ENCODE measurements around the genes EEF2K, HS3ST2 and SCNN1B.

- PRO-cap = bidirectional peak, plus-strand start at chr16:20741259, minus-strand start at chr16:20740989
- RRBS, 2 experiments = no CpG with 5 or more reads among the region's 10 CpGs
Measured at GRCh38 chr16:20740857-20741157, 811 bp downstream of the THUMPD1 start.

GRCh38 chr16:20884135-20884955, 15.8 kb downstream of the DCUN1D3 start:
- PRO-cap = no peak
- RRBS, 2 experiments = no CpG with 5 or more reads among the region's 7 CpGs

DNA sequence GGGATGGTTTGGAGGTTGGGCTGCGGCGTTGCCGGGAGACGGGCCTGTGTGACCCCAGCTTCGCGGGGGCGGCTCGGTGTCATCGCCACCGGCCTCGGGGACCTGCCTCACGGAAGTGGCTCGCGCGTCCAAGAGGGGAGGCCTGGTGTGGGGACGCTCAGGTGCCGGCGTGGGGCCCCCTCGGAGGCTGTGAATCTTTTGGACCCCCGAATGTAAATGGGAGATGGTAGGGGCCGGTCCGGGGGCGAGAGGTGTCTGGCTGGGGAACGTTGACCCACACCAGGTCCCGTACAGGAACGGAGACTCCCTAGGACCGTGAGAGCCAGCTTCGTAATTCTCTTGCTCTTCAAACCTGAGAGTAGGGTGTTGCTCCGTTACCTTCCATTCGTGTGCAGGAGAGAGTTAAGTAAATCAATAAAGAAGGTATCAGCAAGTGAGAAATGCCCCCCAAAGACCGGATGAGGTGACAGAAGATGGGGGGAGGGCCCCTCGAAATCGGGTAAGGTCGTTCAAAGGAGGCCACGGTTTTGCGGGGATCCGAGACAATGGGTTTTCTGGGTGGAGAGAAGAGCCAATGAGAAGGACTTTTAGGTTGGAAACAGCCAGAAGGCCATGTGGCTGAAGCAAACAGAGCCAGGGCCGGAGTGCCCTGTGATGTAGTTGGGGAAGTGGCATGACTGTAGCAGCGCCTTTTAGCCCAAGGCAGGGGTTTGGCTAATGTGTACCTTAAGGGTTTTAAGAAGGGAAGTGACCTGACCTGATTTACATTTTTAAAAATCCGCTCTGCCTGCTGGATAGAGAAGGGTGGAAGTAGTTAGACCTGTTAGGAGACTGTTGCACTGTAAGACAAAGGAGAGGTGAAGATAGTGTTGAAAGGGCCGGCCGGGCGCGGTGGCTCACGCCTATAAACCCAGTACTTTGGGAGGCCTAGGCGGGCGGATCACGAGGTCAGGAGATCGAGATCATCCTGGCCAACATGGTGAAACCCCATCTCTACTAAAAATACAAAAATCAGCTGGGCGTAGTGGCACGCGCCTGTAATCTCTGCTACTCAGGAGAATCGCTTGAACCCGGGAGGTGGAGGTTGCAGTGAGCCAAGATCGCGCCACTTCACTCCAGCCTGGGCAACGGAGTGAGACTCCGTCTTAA, 767 bp downstream of the LYRM1 start:
- PRO-cap = bidirectional peak, plus-strand start at position 626 of the sequence, minus-strand start at position 576 of the sequence
- RRBS, 2 experiments = under 1 to 1% methylated on average over 16 to 18 of the region's 58 CpGs

DNA sequence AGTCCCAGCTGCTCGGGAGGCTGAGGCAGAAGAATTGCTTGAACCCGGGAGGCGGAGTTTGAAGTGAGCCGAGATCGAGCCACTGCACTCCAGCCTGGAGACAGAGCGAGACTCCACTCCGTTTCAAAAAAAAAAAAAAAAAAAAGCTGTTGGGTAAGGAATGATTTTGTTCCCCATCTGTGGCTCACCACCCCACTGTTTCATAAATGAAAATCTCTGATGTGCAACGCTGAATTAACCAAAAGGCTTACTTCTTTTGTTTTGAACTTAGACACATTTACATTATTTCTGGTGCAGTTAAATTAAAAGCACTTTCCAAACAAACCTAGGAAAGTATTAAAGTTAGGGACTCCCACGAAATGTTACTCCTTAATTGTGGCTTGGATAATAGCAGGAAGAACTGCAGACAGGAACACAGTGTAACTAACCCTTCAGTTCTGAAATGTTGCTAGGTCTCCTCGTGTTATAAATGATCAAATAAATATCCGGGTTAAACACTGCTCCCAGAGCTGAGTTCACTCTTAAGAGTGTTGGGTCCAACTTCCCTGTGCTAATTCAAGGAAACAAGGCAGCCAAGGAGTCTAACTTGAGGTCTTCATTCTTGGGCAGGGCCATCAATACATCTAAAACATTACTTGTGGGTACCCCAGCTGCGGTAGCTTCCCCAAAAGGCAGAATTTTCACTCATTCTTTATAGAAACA, 998 bp upstream of the METTL9 start:
- PRO-cap = no peak
- RRBS, 2 experiments = no CpG with 5 or more reads among the region's 12 CpGs

- PRO-cap = no peak
- RRBS, 2 experiments = no CpG with 5 or more reads among the region's 15 CpGs
Measured at GRCh38 chr16:21636847-21637338, 15.5 kb downstream of the IGSF6 start.

GRCh38 chr16:21654990-21655649, 2.7 kb upstream of the IGSF6 start:
- PRO-cap = no peak
- RRBS, 2 experiments = no CpG with 5 or more reads among the region's 12 CpGs

GRCh38 chr16:21952245-21952770, 853 bp upstream of the UQCRC2 start:
- PRO-cap = unidirectional peak, minus-strand start at chr16:21952560
- RRBS, 2 experiments = 2 to 5% methylated on average over 6 of the region's 21 CpGs

GRCh38 chr16:22008612-22009127, 759 bp downstream of the MOSMO start:
- PRO-cap = no peak
- RRBS, 2 experiments = 2 to 3% methylated on average over 8 of the region's 28 CpGs

- PRO-cap = no peak
Measured at GRCh38 chr16:22014397-22014990, 6.6 kb downstream of the MOSMO start.

DNA sequence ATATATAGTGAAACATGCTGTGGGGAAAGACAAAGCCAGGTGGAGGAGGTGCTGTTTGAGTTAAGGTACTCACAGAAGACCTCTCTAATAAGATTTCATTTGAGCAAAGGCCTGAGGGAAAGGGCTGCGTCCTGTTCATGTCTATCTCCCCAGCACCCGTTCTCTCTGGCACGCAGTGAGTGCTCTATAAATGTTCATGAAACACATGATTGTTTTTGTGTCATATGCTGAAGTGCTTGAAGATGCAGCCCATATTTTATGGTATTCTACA, 942 bp downstream of the VWA3A start:
- PRO-cap = no peak
- RRBS, 2 experiments = no CpG with 5 or more reads among the region's 3 CpGs

DNA sequence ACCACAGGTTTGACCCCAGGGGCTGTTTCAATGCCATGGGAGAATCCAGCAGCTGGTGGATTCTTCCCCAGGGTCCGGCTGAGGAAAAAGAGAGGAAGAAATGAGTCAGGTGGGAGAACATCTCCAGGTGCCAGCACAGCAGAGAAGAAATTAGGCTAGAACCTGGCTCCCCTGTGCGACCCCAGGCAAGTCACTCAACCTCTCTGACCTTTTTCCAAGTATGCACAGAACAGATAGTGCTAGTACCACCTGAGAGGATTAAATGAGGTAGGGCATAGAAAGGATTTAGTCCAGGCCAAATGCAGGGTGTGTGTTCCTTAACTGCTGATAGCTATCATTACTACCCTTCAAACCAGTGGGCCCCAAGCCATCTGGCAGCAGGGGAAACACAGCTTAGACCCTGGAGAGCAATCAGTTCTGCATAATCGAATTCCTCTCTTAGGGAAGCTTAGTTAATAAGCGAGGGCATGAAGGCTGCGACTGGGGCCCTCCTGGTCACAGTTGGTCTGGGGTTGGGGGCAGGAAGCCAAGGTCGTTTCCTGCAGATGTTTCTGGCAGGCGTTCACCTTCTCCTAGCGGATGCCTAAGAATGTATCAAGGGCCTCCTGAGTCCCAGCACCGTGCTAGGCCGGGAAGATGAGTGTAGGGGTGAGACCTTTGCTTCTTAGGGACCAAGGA, 16.7 kb upstream of the EEF2K start:
- PRO-cap = no peak
- RRBS, 2 experiments = no CpG with 5 or more reads among the region's 10 CpGs

- PRO-cap = no peak
- RRBS, 2 experiments = no CpG with 5 or more reads among the region's 17 CpGs
Measured at GRCh38 chr16:22191726-22192726, 14.1 kb upstream of the EEF2K start.

- PRO-cap = no peak
- RRBS, 2 experiments = 2% methylated on average over 10 of the region's 42 CpGs
Measured at GRCh38 chr16:22205645-22206405, at the start of gene EEF2K. Gene EEF2K (plus strand): TSS chr16:22206278.

GRCh38 chr16:22353184-22353968, 21.0 kb downstream of the CDR2 start:
- PRO-cap = no peak
- RRBS, 2 experiments = no CpG with 5 or more reads among the region's 4 CpGs

- PRO-cap = no peak
- RRBS, 2 experiments = no CpG with 5 or more reads among the region's 8 CpGs
Measured at GRCh38 chr16:22368219-22369015, 6.0 kb downstream of the CDR2 start.

- PRO-cap = no peak
- RRBS, 2 experiments = no CpG with 5 or more reads among the region's 2 CpGs
Measured at GRCh38 chr16:22635151-22635843, 124.6 kb downstream of the NPIPB5 start.

- PRO-cap = unidirectional peak, plus-strand start at chr16:22814166
- RRBS, 2 experiments = 2 to 3% methylated on average over 44 to 62 of the region's 128 CpGs
Measured at GRCh38 chr16:22813172-22814507, at the start of gene HS3ST2. Gene HS3ST2 (plus strand): TSS chr16:22814162.

DNA sequence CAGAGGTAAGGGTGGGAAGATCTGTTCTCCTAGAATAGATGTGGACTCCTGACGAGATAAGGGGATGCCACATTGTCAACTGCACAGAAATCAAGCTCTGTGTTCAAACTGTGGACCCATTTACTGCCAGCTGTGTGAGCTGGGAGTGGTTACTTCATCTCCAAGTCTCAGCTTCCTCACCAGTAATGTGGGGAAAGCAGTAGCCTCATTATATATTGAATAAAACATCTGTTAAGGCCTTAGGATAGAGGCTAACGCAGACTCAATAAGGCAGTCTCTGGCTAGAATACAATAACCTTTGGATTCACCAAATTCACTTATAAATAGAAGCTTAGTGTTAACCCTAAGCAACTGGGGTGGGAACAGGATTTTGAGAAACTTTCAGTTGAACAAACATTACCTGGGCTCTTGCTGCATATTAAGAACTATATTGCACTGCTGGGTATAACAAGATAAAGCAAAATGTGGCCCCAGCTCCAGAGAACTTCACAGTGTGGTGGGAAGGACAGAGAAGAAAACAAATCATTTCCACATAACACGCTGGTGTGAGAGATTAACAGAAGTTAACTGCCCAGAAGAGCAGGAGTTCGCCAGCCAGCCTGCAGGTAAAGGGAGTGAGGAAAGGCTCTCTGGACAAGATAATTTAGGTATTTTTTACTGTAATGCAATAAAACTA, 57.2 kb downstream of the USP31 start:
- PRO-cap = no peak
- RRBS, 2 experiments = no CpG with 5 or more reads among the region's 4 CpGs

DNA sequence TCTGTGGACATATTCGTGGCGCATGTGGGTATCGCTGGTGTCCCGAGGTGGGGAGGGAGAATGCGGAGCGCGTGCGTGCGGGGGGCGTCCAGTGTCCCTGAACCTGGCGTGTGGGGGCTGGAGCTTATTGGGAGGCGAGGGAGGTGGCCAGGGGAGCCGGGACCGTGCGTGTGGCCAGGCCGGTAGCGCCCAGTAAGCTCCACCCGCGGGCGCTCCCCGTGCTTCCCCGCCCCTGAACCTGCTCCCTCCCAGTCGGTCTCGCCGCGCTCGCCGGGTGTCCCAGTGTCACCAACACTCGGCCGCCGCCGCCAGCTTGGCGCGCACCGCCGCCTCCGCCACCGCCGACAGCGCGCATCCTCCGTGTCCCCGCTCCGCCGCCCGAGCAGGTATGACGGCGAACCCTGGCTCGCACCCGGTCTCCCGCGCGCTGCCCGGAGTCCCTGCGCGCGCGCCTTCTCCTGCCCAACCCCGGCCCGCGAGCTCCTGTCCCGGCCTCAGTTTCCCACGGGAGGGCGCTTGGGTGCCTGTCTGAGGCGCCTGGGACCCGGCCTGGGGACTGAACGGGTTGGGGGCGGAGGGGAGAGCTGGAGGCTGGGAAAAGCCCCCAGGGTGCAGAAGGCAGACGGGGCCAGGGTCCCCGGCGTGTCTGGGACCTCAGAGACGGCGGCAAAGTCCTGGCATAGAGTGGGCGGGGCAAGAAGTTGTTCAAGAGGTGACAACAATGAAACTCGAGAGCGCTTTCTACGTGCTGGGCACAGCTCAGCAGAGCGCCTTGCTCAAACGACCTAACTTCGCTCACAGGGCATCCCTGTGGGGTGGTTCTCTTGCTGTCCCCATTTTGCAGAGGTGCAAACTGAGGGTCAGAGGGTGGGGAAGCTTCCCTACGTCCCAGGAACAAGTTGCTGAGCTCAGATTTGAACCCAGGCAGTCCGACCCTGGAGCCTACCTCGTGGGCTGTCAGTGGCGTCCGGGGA, at the start of gene SCNN1B:
TSS of gene SCNN1B (plus strand) at position 251 of the 974 bp plus-strand sequence.
- PRO-cap = no peak
- RRBS, 2 experiments = 2% methylated on average over 23 to 26 of the region's 85 CpGs

- PRO-cap = no peak
- RRBS, 2 experiments = no CpG with 5 or more reads among the region's 14 CpGs
Measured at GRCh38 chr16:23384791-23385350, 68.1 kb downstream of the COG7 start.

Measured in astrocyte (in vitro differentiated cells and primary cell).